ENCODE measurements around a stretch of chr19.

DNA sequence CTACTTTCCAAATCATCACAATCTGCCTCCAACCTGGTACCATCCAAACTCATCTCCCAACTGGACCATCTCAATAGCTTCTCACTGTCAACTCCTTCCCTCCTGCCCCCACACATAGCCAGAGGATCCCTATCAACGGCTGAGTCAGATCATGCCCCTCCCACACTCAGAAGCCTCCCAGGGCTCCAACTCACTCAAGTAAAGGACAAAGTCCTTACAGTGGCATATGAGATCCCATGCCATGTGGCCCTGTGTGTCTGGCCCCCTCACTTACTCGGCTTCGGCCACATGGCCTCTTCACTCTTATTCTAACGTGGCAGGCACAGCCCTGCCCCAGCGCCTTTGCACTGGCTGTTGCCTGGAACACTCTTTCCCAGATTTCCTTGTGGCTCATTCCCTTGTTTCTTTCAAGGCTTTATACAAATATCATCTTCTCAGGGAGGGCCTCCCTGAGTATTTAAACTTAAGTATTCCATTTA lies 4.3 kb downstream of the SPRED3 start:
- PRO-cap, result no peak

DNA sequence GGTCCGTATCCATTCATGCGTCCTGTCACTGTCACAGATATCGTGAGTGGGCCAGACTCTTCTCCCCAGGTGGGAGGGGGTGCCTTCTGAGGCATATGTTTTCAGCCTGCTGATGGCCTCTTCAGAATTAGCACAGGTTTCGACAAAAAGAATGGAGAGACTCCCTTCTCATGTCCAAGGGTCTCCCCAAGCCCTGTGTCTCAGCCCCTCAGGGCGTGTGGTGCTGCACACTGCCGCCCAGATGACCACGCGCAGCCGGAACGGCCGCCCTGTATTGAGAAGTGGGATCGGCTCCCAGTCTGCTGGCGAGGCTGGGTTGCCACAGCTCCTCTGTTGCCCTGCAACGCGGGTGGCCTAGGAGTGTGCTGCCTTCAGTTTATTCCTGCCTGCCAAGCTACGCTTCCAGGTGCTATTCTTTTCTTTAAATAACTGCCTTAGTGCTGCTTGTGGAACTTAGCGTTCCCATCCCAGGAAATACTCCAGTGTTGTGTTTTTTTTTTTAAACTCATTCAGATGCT lies 16.4 kb downstream of the ACTN4 start:
- PRO-cap, result no peak

GRCh38 chr19:38682806-38683842 lies 35.7 kb downstream of the ACTN4 start:
- PRO-cap, result no peak

DNA sequence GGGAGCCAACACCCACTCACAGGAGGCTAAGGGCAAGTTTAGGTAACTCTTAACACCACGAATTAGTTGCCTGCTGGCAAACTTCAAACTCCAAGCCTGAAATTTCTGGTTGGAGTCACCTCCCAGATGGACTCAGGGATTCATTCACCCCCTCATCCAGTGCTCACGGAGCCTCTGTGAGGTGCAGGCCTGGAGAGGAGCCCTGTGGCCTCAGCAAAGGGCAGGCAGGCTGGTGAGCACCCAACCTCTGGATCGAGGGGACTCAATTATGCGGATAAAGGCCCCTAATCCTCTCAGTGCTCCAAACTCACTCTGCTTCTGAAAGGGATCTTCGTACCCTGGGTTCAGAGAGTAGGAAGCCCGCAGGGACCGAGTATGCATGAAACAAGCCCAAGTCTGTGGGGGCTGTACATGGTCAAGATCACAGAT lies 37.8 kb downstream of the ACTN4 start:
- PRO-cap, result no peak

DNA sequence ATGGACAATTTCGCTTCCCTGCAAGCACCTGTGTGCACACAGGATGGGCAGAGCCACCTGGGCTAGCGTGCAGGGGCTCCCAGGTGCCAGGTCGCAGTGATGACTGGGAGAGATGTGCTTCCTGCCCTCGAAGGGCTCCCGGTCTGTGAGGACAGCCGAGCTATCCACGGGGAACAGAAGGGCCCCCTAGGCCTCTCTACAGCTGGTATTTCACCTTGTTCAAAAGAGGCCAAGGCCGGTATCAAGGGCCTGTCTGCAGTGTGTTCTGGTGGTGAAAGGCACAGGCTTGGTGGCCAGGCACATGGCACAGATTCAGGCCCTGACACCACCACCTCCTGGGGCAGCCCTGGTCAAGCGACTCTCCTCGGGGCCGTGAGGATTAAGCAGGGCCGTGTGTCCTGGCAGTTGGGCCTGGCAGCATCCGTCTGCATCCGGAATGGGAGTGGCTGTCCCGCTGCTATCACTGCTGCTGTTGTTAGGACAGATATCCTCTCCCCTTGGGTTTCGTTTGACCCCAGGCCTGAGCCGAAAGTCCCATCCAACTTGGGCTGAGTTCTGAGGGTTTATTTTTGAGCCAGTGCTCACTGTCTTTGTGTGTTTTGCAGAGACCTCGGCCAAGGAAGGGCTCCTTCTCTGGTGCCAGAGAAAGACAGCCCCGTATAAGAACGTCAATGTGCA lies 38.7 kb downstream of the CAPN12 start:
- PRO-cap, result no peak

- PRO-cap, result no peak
Observed at GRCh38 chr19:38720195-38720781, 24.0 kb downstream of the CAPN12 start.

DNA sequence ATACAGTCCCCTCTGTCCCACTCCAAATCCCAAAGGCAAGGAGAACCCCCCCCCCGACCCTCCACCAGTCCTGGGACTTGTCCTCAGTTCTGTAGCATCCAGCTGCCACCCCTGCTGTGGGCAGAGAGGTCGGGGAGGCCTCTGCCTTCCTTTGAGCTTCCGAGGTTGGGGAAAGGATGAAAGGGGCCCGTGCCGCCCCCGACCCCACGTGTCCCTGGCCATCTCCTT lies 16.8 kb downstream of the CAPN12 start:
- PRO-cap, result unidirectional peak, plus-strand start at position 165 of the sequence

DNA sequence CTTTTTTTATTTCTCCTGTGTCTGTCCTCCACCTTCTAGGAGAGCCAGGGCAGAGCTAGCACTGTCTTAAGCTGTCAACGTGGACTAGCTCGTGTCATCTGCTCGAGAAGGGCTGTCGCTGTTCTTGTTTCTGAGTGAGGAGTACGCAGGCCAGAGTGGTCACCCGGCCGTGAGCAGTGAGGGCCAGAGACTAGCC lies 13.8 kb downstream of the CAPN12 start:
- PRO-cap, result no peak

- PRO-cap, result no peak
Observed at GRCh38 chr19:38735798-38736475, 8.3 kb downstream of the CAPN12 start.

DNA sequence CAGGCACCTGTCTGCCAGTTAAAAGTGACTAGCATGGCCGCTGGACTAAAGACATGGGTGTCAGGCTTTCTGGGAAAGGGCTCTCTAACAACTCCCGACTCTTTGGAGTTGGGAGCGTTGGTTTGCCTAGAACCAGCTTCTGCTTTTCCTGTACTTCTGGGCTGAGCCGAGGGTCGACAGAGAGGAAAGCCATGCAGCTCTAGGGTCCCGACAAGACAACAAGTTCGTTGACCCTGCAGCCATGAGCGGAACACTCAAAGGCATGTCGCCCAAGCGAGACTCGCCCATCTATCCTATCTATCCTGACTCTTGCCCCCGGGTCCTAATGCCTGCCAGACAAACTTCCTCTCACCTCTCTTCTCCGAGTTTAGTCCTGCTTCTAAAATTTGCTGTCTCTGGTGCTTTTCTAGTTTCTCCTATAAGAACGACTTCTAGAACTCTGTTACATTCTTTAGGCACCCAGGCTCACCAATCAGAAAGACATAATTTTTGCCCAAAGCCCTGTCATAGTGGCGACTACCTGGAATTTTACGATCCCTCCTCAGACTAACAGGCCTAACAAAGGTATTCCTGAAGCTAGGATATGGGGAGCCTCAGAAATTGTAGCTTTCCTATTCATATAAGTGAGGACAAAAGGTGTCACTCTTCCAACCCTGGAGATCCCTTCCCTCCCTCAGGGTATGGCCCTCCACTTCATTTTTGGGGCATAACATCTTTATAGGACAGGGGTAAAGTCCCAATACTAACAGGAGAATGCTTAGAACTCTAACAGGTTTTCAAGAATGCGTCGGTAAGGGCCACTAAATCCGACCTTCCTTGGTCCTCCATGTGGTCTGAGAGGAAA lies 7.9 kb downstream of the ECH1 start:
- PRO-cap, result no peak

DNA sequence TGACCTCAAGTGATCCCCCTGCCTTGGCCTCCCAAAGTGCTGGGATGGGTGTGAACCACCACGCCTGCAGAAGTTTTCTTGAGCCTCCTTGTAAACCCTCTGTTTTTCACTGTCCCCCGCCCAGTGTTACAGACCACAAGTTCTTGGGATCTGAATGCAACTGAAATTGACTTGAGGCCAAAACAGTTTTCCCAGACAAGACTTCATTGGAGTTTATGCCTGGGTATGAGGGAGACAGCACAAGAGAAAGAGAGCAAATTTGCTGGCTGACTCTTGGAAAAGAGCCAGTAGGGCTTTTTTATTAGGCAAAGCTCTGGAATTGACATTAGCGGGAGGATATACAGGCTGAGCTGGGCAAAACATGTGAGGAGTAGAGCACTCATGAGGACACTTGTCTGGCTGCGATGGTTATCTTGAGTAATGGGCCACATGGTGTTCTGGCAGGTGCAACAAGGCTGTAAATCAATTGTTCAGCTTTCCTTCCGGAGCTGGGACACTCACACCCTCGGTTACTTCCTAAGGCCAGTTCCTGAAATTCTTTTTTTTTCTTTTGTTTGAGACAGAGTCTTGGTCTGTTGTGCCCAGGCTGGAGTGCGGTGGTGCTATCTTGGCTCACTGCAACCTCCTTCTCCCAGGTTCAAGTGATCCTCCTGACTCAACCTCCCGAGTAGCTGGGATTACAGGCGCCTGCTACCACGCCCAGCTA lies 12.7 kb upstream of the HNRNPL start:
- PRO-cap, result no peak

DNA sequence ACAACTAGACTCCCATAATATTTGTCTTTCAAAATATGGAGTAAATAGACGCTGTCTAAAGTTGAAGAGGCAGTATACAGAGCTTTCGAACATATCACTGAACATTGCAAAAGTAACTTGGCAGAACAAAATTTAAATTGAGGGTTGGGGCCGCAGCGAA lies 720 bp downstream of the FBXO17 start:
- PRO-cap, result no peak

- PRO-cap, result no peak
Observed at GRCh38 chr19:38975102-38975591, 395 bp downstream of the FBXO17 start.

- PRO-cap, result no peak
Observed at GRCh38 chr19:39083230-39083660, 923 bp upstream of the ACP7 start.

DNA sequence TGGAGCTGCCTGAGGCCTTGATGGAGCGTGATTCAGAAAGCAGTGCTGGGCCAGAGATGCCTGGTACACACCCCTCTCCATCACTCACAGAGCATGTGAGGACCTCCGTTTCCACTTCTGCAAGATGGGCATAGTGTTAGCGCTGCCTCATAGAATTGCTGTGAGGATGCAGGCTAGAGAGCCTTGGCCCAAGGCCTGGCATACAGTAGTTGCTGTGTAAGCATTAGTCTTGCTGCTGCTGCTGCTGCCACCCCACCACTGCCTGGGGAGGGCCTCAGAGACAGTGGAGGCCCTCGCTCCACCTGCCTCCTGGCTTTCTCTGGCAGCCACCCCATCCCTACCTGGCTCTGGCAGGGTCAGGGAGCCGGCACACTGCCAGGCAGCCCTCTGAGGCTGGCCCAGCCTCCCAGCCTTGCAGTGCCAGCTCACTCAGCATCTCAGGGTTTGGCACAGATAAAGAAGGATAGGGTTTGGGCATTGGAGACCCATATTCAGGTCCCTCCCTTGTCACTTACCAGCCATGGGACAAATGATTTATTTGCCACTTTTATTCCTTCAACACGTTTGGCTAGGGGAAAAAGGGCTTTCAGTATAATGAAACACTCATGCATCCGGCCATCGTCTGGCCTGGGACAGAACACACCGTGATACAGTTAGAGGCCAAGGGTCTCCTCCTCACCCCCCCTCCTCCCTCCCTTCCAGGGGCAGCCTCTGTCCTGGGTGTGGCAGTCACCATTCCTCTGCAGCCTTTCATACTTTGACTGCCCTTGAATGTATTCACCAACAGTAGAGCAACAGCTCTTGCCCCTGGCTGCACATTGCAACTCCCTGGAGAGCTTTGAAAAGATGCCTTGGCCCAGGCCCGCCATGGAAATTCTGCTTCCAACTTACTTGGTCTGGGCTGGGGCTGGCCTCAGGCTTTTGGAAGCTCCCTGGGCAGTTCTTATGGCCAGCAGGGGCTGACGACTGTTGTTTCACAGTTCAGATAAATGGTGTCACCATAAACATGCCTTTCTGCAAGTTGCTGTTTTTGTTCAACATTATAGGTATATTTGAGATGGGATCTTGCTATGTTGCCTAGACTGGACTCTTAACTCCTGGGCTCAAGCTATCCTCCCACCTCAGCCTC lies 2.8 kb downstream of the PAK4 start:
- PRO-cap, result no peak

DNA sequence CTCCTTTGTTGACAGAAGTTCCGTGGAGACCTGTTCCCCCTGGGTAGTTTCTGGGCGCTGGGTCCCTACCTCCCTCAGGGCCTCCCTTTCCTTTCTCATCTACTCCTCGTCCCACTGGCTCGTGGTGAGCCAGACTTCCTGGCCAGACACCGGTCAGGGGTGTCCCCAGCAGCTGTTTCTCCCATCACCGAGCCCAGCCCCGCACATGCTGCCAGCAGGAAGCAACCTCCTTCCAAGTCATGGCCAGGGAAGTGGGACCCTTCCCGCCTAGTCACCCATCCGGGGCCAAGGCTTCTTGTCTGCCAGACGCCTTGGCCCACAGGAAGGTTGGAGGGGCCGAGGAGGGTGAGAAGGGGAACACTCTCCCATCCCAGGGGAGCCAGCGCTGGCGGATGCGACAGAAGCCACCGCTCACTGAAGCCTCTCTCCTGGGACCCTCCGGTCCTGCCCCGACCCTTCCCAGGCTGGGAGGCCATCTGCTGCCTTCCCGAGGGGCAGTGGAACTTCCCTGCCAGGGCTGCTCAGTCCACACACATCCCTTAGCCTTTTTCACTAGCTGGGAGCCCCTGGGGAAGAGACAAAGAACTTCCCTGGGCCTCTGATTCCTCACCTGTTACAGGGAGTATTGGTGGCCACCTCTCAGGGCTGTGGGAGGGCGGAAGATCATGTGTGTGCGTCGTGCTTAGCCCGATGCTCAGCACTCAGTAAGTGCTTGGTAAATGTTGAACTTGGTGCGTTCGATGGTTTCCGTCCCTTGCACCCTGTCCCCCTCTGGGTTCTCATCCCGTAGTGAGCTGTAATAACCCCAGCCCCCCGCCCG lies 5.9 kb downstream of the PAK4 start:
- PRO-cap, result no peak

DNA sequence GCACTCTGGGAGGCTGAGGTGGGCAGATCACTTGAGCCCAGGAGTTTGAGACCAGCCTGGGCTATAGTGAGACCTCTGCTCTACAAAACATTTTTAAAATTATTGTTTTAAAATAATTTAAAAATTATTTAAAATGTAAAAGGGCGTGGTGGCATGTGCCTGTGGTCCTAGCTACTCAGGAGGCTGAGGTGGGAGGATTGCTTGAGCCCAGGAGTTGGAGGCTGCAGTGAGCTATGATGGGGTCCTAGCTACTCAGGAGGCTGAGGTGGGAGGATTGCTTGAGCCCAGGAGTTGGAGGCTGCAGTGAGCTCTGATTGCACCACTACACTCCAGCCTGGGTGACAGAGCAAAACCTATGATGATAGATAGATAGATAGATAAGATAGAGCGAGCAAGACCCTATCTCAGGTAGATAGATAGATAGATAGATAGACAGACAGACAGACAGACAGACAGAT lies 18.1 kb downstream of the PAK4 start:
- PRO-cap, result no peak

DNA sequence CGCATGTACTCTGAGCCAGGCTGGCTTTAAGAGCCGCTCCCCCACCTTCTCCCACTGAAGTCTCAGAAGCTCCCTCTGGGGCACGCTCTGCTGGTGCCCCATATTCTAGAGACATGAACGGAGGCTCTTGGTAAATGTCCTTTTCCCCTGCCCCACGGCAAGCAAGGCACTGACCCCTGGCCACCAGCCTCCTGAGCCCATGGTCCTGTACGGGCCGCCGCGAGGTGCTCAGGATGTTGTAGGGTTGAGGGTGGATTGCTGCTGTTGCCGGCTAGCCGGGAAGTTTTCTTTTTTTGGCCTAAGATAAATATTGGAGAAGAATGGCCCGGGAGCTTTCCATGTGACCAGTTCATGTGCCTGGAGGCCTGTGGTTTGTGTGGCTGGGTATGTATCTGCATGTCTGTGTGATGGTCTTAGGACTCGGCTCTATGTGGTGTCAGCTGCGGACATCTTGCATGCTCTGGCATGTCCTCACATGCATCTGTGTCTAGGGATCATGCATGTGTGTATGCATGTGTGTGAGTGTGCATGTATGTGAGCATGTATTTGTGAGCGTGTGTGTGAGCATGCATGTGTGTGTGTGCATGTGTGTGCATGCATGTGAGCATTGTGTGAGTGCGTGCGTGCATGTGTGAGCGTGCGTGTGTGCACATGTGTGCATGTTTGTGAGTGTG lies 32.1 kb downstream of the PAK4 start:
- PRO-cap, result no peak

DNA sequence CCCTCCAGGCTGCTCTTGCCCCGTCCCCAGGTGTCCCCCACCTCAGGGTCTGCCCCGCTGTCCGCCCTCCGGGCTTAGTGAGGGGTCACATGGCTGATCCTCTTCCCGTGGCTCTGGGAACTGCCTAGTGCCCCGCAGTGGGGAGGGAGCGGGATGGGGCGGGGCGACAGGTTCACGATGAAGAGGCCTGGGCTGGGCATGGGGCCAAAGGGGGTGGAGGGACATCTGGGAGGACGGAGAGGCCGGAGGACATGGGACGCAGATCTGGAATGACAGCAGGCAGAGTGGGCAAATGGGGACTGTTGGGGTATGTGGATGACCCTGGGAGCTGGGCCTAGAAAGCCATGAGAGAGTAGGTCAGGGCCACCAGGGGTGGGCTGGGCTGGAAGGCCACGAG lies 29.7 kb upstream of the NCCRP1 start:
- PRO-cap, result no peak

DNA sequence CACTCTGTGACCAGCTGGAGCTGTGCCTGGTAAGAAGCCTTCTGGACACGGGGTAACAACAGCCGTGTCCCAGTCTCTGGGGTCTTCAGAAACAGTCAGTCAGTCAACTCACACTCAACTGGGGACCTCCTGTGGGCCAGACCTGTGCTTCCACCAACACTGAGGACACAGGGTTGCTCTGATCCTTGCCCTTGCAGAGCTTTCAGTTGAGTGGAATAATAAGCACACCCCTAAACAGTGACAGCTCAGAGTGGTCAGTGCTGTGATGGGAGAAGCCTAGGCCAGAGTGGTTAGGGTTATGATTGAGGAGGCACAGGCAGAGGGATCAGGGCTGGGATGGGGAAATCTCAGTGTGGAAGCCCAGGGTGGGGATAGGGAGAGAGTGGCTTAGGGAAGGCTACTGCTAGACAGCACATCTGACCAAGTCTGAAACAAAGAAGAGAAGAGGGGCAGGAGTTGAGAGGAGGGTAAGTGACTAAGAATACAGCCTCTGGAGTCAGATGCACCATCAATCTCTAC lies 2.5 kb downstream of the MED29 start:
- PRO-cap, result no peak